Karpas-422 (cell line): ENCODE measurements around a stretch of chr20.

DNA sequence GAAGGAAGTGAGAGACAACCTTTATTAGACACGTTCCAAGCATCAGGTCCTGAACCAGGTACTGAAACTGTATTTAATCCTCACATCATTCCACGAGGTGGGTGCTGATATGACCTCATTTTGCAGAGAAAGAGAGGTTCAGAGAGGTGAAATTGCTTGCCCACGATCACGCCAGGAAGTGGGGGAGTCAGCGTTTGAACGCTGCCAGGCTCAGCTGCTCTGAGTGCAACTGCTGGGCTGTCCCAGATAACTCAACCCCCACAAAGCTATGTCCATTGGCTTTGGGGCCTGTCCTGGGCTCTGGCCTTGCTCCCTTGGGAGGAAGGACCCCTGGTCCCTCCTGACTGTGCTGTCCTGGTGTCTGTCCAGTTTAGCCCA, 38.7 kb downstream of the SUN5 start:
- PRO-cap = no peak
- RAMPAGE, long total RNA = no peak

DNA sequence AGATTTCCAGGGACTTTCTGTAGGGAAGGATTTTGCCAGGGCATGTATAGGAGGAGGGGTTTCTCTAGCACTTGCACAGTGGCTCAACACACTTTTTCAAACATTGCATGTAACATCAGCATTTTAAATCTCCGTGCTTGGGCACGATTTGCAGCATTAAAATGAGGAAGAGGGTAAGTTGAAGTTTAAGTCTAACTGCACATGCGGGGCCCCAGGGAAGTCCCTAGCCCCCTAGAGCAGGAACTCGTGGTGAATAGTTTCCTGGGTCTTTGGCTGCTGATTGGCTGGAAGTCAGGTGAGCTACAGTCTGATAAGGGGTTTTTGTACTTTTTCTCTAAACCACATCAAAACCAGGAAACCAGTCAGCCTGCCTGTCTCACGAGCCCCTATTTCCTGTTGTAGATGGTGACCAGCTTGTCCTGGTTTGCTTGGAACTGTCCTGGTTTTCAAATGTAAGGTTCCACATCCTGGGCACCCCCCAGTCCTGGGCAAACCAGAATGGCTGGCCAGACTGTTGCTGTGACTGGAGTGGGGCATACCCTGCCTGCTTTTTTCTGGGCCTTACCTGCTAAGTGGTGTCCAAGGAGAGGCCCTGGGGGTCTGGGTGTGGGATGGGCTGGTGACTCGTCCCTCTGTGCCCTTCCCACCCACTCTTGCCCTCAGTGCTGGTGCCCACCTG, 32.0 kb downstream of the SUN5 start:
- PRO-cap = no peak
- RAMPAGE, long total RNA = no peak

GRCh38 chr20:33167682-33168091, 272 bp upstream of the BPIFA2 start:
- PRO-cap = no peak
- RAMPAGE, long total RNA = no peak

GRCh38 chr20:33433369-33433926, 10.1 kb downstream of the SNTA1 start:
- PRO-cap = no peak
- RAMPAGE, long total RNA = no peak

GRCh38 chr20:33460619-33461110, 17.1 kb upstream of the SNTA1 start:
- PRO-cap = no peak
- RAMPAGE, long total RNA = no peak

DNA sequence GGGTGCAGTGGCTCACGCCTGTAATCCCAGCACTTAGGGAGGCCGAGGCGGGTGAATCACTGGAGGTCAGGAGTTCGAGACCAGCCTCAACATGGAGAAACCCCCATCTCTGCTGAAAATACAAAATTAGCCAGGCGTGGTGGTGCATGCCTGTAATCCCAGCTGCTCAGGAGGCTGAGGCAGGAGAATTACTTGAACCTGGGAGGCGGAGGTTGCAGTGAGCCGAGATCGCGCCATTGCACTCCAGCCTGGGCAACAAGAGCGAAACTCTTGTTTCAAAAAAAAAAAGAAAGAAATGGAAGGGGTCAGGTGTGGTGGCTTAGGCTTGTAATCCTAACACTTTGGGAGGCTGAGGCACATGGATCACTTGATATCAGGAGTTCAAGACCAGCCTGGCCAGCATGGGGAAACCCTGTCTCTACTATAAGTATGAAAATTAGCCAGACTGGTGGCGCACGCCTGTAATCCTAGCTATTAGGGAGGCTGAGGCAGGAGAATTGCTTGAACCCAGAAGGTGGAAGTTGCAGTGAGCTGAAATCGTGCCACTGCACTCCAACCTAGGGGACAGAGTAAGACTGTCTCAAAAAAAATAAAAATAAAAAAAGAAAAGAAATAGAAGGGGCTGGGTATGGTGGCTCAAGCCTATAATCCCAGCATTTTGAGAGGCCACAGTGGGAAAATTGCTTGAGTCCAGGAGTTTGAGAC, 15.8 kb downstream of the CBFA2T2 start:
- PRO-cap = no peak
- RAMPAGE, long total RNA = no peak

GRCh38 chr20:33610890-33611910, 50.9 kb upstream of the C20orf144 start:
- PRO-cap = no peak
- RAMPAGE, long total RNA = no peak

GRCh38 chr20:33662909-33663613, 934 bp downstream of the C20orf144 start:
- PRO-cap = no peak
- RAMPAGE, long total RNA = no peak

- PRO-cap = no peak
- RAMPAGE, long total RNA = no peak
Observed at GRCh38 chr20:33789230-33790090, 21.7 kb upstream of the CHMP4B start.

DNA sequence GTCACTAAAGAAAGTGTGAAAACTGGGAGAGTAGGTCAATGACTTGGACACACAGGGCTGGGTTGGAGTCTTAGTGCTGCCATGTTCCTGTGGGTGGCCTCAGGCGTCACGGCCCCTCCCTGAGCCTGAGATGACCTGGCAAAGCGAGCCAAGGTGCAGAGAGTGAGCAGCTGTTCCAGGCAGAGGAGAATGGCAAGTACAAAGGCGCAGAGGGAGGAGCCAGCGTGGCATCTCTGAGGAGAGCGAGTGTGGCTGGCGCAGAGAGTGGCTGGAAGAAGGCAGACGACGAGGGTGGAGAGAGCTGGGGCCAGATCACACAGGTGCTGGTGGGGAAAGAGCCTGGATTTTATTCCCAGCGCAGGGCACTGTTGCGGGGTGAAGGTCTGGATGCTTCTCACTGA, 20.6 kb upstream of the CHMP4B start:
- PRO-cap = no peak
- RAMPAGE, long total RNA = no peak

DNA sequence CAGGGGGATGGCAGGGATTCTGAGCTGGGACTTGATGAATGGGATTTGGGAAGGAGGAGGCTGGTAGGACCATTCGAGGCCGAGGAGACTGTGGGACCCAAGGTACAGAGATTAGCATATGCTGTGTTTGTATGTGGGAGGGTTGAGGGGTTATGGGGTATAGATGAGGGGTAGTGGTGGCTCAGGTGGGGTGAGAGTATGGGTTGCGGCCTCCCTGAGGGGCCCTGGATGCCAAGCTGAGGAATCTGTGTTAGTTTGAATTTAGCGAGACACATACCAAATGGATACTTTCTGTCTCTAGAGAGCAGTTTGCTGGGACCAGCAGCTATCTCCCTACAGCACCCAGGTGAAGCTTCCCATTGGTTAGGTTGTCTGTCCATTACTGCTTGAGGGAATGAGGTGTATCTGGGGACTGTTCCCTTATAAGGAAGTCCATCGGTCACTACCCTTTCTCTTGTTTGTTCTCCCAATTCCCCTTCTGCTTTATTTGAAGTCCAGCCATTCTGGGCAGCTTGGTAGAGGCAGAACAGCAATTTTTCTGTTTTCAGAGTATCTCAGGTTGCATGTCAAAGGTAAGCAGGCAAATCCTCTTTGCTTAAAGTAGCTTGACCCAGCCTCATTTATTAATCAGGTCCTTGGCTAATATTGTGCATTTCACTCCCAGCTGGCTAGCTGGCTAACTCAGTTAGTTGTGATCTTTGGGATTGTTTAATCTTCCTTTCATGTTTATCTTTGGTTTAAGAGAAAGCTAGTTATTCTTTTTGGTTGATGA, 15.3 kb downstream of the CHMP4B start:
- PRO-cap = no peak
- RAMPAGE, long total RNA = no peak

DNA sequence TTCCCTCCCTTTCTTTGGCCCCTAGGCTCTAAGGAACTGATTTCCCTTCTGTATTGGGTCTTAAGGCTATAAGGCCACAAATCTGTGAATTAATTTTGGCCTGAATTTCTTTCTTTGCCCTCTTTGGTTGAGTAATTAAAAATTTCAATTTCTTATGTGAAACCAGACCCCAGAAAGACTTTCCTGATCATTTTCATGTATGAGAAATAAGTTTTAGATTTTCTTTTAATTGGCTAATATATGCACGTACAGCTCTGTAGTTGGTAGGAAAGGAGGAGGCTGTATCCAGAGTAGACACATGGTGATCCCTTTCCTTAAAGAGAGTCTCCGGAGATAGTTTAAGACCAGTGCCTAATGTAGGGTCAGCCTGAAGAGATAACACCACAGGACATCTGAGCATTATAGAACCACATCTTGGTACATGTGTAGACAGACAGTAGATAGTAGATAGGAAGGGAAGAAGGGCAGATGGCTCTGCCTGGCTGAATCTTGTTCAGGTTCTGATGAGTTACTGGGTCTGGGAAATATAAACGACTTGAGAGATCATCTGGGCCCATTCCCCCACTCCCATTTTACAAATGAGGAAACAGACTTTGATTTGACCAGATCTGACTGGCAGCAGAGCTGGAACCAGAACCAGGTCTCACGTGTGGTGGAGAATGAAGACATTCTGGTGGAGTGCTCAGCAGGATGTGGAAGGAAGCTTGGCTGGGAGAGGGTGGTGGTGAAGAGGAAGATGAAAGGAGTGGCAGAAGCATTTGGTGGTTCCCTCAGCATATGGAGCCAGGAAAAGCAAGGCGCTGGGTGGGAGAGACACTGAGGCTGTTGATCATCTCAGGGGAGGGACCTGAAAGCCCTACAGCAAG, 18.5 kb downstream of the CHMP4B start:
- PRO-cap = no peak
- RAMPAGE, long total RNA = no peak

DNA sequence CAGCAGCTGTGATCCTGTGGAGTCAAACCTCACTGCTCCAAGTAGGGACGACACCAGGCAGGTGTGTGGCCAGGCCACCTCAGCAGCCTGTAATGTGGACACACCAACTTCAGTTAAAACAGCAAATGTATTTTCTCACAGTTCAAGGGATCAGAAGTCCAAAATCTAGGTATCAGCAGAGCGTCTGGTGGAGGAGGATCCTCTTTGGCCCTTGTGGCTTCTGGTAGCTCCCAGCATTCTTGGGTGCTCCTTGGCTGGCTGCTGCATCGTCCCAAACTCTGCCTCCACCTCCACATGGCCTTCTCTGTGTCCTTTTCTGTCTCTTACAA, 47.1 kb downstream of the CHMP4B start:
- PRO-cap = no peak
- RAMPAGE, long total RNA = no peak

DNA sequence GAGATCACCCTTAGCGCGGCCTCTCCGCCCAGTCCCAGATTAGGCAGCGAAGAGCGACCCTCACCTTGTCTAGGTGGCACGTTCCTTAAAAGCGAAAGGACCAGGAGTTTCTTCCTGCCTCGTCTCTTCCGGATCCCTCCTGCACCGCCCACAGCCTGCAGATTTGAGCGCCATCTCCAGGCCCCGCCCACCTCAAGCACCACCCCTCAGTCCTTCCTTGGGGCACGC, 801 bp upstream of the RALY start:
- PRO-cap = unidirectional peak, minus-strand start at position 138 of the sequence
- RAMPAGE, long total RNA = no peak

DNA sequence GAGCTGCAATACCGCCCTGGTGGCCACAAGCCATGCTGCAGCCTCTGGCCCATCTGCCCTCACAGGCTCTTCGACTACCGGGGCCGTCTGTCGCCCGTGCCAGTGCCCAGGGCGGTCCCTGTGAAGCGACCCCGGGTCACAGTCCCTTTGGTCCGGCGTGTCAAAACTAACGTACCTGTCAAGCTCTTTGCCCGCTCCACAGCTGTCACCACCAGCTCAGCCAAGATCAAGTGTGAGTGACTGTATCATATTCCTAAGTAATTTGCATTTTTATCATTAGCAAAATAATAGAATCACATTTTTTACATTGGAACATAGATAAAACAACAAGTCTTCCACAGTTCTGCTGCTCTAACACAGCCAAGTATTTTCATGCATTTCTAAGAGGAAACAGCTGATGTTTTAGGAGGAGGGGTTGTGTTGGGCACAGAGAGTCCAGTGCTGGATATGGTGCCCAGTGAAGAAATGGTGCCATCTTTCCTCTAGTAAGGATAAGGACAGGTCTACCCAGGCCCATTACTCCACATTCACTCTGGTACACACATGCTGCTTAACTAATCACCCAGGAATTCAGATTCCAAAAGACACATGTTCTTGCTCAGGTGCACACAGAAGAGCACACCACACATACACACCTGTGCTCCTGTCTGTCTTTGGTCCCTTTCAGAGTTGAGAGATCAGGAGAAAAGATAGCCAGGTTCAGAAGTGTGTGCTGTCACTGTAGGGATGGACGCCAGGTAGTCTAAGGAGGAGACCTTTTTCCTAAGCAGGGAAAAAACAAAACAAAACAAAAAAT, 36.0 kb downstream of the EIF2S2 start:
- PRO-cap = no peak
- RAMPAGE, long total RNA = no peak

DNA sequence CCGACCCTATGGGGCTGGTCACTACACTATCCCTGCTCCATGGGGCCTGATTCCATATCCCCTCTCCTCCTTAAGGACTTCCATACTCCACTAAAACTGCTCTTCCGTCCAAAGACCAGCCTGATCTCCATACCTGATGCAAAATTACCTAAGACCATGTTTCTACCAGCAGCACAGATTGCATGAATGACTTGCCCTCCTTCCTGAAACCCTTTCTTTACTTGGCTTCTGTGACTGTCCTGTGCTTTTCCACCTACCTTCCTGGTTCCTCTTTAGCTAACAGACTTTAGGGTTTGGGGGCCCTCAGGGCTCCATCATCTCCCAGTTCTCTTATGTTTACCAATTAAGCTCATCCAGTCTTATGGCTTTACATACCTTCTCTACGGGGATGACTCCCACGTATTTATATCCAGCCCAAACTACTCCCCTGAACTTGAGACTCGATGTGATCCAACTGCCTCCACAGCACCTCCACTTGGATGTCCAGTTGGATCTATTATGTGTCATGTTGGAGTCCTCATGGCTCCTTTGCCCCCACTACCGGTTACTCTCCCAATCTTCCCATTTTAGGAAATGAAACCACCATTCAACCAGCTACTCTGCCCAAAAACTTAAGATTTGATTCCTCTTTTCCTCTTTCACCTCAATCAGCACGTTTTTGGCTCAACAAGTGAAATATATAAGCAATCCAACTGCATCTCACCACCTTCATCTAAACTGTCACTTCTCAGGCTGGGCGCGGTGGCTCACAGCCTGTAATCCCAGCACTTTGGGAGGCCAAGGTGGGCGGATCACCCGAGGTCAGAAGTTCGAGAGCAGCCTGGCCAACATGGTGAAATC, 3.8 kb downstream of the AHCY start:
- PRO-cap = no peak
- RAMPAGE, long total RNA = no peak

DNA sequence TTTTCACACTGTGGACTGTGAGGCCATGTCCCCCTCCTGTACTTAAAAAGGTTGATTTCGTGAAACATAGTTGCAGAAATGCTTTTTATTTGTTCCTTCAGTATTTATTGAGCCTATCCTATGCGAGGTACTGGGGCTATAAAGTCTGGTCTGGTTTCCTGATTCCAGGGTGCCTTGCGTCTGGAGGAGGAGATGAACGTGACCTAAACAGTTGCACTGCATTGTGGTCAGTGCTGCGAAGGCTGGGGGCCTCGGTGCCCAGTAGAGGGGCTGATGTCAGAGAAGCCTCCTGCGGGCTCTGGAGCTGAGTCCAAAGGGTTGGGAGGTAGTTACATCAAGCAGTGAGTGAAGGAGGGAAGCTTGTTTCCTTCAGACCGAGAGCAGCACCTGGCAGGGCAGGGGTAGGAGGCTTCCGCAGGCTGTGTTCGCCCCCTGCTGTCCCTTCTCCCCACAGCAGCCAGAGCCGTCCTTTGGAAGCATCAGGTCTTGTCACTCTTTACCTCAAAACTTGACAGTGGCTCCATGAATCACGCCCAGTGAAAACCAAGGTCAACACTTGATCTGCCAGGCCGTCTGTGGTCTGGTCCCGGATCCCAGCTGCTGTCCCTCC, 6.7 kb downstream of the DYNLRB1 start:
- PRO-cap = no peak
- RAMPAGE, long total RNA = no peak

DNA sequence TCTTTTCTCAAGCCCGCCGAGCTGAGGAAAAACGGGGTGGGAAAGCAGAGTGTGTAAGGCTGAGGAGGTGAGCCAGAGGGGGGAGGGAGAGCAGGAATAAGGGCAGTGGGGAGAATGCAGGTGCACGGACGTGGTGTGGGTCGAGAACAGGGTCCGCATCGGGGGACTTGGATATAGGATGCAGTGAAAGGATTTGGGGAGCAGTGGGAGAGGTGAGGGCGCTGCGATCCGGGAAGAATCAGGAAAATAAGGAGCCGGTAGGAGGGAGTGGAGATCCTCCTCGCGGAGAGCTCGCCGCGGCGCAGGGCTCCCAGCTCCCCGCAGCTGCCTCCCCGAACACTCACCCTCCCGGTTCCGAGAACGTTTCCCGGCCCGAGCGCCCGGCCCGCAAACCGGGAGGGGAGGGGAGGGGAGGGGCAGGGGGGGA, 338 bp upstream of the TP53INP2 start:
- PRO-cap = no peak
- RAMPAGE, long total RNA = no peak

- PRO-cap = no peak
- RAMPAGE, long total RNA = no peak
Observed at GRCh38 chr20:34707121-34707823, 3.1 kb downstream of the TP53INP2 start.

- PRO-cap = no peak
- RAMPAGE, long total RNA = no peak
Observed at GRCh38 chr20:34711542-34712081, 7.5 kb downstream of the TP53INP2 start.